ENCODE measurements around the gene PRCD.

- RRBS = no CpG with 5 or more reads among the region's 9 CpGs
These were observed 3.0 kb downstream of the ACOX1 start for GRCh38 chr17:75975875-75976500.

DNA sequence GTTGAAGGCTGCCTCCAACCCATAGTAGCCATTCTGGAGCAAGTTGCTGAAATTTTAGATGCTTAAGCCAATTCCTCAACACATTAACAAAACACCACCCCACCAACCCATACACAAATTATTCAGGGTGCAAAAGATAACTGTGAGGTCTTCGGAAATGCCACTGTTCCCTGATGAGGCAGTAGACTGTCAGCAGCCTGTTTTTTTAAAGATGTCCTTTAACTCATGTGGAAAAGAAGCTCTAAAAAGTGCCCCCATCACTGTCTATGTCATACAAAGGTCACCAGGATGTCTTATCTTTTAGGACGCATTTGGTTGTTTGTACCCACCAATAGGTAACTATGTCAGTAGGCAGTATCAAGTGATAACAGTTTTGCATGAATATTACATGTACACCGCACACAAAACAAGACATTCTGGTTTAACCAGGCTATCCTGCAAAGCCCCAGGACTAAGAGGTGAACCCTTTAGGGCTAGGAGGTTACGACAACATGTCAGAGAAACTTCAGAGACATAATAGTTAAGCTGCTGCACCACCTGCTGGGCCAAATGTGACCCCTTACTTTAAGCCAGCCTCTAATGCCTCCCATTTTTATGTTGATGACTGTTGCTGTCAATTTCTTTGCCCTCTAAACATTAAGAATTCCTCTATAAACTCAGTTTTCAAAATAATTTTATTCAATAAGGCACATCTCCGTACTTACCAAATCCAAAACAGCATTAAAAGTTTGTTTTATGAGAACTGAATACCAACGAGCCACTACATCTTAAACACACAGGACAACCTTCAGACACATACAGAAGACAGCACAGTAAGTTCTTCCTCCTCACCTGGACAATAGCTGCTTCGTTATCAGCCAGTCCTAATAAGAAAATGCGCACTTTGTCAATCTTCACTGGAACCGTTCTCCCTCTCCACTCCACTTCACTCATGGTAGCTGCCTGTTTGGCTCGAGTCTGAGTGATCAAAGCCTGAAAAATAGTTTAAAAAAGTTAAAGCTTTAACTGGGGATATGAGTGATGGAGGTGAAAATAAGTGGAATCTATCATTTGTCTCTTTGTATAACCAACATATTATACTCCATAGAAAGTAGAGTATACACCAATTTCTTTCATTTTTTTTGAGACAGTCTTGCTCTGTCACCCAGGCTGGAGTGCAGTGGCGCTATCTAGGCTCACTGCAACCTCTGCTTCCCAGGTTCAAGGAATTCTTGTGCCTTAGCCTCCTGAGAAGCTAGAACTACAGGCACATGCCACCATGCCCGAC lies 15.3 kb downstream of the SRP68 start:
- RRBS = no CpG with 5 or more reads among the region's 12 CpGs

DNA sequence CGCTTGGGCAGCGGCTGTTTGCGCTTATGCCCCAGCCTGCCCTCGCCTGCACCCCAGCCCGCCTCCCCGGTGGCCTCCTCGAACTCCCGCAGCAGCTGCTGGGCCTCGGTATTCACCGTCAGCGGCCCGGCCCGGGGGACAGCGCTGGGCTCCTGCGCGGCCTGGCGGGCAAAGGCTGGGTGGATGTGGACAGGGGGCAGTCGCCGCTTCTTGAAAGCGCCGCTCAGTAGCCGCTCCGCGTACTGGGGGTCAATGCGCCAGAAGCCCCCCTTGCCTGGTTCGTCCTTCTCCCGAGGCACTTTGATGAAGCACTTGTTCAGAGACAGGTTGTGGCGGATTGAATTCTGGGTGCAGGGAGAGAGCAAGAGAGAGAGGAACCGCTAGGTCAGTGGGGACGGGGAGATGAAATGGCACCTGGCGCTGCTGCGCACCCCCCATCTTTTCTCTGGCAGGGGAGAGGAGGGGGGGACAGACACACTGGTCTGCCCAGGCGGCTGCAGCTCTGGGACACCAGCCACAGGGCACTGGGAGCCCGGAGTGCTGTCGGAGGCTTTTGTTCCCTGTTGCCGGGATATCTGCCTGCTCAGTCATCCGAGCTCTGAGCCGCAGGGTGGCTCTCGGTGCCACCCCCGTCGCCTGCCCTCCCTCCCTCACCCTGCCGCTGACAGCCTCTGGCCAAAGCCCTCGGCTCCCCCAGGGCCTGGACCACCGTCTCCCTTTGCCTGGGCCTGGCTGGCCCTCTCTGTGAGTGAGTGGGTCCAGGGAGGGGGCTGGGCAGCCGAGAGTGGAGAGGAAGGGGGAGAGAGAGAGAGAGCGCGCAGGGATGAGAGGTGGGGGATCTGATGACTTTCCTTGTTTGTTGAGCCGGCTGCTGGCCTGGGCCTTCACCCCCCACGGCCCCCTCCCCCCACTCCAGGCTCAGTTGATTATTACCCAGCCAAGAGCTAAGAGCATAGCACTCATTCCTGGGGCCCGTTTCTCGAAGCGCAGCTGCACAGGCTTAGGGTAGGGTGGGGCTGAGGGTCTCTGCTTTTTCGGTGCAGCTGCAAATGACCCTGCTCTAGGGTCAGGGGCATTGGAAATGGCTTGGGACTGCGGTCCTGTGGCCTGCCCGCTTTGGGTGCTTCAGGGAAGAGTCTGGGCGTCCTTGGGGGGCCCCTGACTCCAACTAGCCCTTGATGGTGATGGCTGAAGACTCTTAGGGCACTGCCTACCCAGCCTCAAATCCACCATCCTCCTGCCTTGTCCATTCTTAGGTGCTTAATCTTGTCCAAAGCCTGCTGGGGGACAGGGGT lies 2.8 kb downstream of the FOXJ1 start:
- RRBS = 30% methylated on average over 9 of the region's 56 CpGs

DNA sequence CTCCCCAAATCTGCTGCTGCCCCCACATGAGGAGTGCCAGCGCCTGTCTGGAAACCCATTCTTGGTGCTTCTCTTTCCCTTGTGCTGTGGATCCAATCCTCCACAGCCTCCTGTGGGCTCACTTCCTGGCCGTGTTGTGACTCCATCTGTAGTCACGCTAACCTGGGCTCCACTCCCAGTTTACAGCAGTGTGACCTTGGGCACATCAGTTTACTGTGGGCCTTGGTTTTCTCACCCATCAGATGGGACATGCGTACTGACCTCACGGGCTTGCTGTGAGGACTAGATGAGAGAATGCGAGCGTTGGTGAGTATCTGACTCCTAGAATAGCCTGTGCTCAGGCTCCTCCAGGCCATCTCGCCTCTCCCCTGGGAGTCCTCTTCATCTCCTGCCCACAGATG lies 5.0 kb upstream of the FOXJ1 start:
- RRBS = no CpG with 5 or more reads among the region's 8 CpGs

- RRBS = no CpG with 5 or more reads among the region's 10 CpGs
These were observed 41.1 kb upstream of the FOXJ1 start for GRCh38 chr17:76182021-76182601.

GRCh38 chr17:76222076-76222640 lies 18.1 kb downstream of the RNF157 start:
- RRBS = no CpG with 5 or more reads among the region's 13 CpGs

DNA sequence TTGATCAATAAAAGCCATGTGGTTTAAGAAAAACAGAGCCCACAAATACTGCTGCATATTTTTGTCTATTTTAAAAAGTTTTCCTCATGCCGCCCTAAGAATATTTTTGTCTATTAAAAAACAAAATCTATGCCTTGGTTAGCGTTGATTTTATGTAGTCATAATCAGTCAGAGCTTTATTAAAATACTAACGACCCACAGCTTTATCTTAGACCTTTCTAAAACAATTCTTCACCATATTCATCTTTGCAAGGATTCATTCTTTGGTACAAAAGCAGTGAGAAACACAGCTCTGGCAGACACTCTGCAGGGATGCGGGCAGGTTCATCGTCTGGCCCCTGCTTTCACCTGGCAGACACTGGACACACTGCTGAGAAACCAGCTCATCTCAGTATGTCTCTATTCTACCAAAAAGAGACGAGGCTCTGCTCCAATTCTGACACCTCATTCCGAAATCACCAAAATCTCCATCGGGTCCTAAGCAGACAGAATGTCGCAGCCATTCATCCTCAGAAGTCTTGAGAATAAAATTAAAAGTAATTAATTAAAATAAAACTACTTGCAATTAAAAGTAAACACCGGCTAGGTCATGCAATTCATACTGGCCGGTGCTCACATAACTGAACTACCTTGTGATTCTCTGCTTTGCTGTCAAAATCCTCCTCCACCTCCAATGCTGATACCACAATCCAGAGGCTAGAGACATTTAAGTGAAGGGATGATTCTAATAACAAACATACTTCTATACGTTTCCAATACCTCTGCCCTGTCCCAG lies 1.5 kb downstream of the RNF157 start:
- RRBS = no CpG with 5 or more reads among the region's 12 CpGs

- RRBS = no CpG with 5 or more reads among the region's 2 CpGs
These were observed 1.6 kb upstream of the RNF157 start for GRCh38 chr17:76242018-76242217.

GRCh38 chr17:76273211-76274232 lies 8.4 kb downstream of the UBALD2 start:
- RRBS = 90% methylated on average over 9 of the region's 41 CpGs

- RRBS = 96% methylated on average over 42 of the region's 79 CpGs
These were observed 456 bp downstream of the QRICH2 start for GRCh38 chr17:76307441-76308199.

GRCh38 chr17:76372110-76372571 lies 12.3 kb upstream of the SPHK1 start:
- RRBS = no CpG with 5 or more reads among the region's 7 CpGs

GRCh38 chr17:76383815-76384172 lies 615 bp upstream of the SPHK1 start:
- RRBS = 3% methylated on average over 11 of the region's 36 CpGs

DNA sequence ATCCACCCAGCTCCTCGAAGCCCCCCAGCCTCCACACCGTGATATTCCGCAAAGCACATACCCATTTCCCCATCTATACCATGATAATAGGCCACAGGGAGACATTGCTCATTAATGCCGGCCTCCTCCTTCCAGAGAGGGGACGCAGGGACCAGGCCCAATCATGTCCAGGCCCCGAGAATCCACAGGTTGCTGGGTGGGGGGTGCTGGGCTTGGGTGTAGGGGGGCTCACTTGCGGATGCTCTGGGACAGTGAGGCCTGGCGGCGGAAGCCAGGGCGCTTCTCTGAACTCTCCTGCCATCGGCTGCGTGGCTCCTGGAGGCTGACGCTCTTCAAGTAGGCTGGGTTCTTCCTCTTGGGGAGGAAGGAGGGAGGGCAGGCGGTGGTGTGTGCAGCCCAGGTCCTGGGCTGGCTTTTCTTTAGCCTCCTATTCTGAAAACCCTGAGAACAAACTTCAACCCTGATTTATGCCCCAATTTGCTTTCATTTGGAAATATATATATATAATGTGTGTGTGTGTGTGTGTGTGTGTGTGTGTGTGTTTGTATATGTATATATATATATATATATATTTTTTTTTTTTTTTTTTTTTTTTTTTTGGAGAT lies 12.2 kb downstream of the AANAT start:
- RRBS = no CpG with 5 or more reads among the region's 14 CpGs

- RRBS = no CpG with 5 or more reads among the region's 4 CpGs
These were observed 467 bp upstream of the RHBDF2 start for GRCh38 chr17:76501751-76502029.

GRCh38 chr17:76528507-76528857 lies 9.0 kb downstream of the CYGB start:
- RRBS = 67% methylated on average over 3 of the region's 15 CpGs

DNA sequence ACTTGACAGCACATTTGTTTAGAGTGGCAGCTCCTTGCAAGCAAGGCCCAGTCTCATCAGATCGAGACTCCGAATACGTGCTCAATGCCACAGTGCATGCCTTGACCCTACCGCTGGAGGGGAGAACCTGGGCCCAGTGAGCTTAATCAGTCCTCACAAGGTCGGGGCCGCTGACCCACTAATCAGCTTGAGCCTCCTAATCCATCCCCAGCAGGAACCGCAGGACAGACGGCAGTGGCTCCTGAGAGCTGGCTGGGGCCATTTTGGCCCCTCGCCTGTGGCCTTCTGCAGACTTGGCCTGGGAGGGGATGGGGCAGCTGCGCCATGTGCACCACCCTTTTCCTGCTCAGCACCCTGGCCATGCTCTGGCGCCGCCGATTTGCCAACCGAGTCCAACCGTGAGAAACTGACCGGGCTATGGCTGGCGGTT lies at the start of gene PRCD:
Gene PRCD (plus strand): TSS at position 227 of the 430 bp plus-strand sequence.
- RRBS = no CpG with 5 or more reads among the region's 17 CpGs

GRCh38 chr17:76544396-76545057 lies 4.7 kb downstream of the PRCD start:
- RRBS = no CpG with 5 or more reads among the region's 23 CpGs

- RRBS = 4% methylated on average over 11 of the region's 31 CpGs
These were observed 17.0 kb downstream of the PRCD start for GRCh38 chr17:76556722-76557317.

DNA sequence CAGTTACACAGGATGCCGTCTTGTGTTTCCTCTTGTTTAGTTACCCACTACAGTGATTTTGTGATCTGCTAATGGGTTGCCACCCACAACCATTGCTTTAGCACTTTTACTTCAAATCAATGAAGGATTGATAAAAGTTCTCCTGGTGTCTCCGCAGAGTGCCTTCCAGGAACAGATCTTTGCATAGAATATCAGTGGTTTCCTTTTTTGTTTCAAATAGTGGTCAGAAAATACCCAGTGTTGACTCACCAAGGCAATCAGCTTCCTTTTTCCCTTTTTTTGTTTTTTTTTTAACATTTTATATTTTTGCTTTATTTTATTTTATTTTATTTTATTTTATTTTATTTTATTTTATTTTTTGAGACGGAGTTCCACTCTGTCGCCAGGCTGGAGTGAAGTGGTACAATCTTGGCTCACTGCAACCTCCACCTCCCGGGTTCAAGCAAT lies 22.2 kb downstream of the ST6GALNAC2 start:
- RRBS = no CpG with 5 or more reads among the region's 5 CpGs

GRCh38 chr17:76575489-76575848 lies 10.2 kb downstream of the ST6GALNAC2 start:
- RRBS = no CpG with 5 or more reads among the region's 9 CpGs

Data from islet of Langerhans (tissue), 1 donor.